Bile duct (tissue), 1 donor: ENCODE results near the gene C12orf43.

- PRO-cap, result no peak
Observed at GRCh38 chr12:120454865-120455628, 8.8 kb downstream of the GATC start.

DNA sequence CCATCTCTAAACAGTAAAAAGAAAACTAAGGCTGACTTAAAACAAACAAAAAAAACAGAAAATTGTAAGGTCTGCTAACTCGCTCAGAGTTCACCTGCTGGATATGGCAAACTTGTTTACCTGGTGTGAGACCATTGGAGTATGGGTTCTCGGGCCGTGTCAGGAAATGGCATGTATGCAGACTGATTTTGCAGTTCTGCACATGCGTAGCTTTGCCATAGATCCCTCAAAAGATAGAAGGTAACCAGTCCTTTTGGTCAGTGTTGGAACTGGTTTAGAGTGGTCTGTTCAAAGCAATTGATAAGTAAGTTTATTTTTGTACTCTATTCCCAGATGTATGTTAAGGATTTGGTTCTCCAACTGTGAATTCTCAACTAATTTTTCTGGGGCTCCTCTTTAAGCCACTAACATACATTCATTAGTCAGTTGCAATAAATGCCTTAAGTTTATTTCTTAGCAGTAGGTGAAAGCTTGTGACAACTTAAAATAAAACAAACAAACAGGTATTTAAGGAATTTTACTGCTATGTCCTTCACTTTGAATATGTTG lies 2.3 kb downstream of the RNF10 start:
- PRO-cap, result no peak

DNA sequence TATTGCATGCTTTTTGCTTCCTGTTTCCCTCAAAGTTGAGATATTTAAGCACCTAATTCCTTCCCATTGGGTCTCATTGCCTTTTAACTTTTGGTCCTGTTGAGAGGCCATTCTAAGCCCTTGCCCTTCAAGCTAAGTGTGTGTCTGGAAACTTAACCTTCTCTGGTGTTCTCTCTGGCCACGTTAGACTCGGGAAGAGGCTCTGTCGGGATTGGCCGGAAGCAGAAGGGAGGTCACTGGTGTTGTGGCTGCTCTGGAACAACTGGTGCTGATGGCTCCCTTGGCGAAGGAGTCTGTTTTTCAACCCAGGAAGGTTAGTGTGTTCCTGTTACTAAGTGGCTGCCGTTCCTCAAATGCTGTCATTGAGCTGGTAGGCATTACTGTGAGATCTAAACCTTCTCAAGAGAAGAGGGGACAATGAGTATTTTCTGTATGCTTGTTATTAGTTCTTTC lies 18.4 kb downstream of the POP5 start:
- PRO-cap, result no peak

- PRO-cap, result no peak
Observed at GRCh38 chr12:120576122-120577299, 4.7 kb downstream of the POP5 start.

GRCh38 chr12:120668755-120669945 lies 17.8 kb upstream of the MLEC start:
- PRO-cap, result unidirectional peak, plus-strand start at chr12:120669400

DNA sequence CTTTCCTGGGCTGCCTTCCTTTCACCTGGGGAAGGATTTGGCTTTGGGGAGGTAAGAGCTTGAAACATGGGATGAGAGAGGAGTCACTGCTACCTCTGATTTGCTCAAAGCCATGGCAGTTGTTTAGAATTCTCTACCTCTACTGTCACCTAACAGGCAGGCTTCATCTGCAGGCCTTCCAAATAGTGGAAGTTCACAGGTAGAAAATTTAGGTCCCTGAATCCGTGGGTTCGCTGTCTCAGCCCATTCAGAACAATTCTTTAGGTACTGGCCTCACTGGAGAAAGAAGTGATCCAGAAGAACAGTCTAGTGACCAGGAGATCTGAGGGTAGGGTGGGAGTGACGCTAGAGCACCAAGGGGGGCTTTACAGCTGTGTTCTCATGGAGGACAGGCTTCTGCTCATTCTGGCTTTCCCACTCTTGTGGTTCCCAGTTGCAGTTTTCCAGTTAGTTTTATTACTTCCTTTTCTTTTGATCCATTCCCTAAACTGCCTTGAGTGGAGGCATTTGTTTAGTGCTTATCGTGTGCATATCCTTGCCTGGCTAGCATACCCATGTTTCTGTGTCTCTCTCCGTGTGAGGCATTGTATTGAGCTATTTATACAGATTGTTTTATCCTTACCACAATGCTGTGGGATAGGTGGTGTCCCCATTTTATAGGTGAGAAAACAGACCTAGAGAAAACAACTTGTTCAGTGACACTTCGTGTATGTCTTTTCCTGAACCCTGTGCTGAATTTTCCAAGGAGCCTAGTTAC lies 3.9 kb downstream of the MLEC start:
- PRO-cap, result no peak

- PRO-cap, result no peak
Observed at GRCh38 chr12:120698453-120699407, 11.5 kb upstream of the UNC119B start.

DNA sequence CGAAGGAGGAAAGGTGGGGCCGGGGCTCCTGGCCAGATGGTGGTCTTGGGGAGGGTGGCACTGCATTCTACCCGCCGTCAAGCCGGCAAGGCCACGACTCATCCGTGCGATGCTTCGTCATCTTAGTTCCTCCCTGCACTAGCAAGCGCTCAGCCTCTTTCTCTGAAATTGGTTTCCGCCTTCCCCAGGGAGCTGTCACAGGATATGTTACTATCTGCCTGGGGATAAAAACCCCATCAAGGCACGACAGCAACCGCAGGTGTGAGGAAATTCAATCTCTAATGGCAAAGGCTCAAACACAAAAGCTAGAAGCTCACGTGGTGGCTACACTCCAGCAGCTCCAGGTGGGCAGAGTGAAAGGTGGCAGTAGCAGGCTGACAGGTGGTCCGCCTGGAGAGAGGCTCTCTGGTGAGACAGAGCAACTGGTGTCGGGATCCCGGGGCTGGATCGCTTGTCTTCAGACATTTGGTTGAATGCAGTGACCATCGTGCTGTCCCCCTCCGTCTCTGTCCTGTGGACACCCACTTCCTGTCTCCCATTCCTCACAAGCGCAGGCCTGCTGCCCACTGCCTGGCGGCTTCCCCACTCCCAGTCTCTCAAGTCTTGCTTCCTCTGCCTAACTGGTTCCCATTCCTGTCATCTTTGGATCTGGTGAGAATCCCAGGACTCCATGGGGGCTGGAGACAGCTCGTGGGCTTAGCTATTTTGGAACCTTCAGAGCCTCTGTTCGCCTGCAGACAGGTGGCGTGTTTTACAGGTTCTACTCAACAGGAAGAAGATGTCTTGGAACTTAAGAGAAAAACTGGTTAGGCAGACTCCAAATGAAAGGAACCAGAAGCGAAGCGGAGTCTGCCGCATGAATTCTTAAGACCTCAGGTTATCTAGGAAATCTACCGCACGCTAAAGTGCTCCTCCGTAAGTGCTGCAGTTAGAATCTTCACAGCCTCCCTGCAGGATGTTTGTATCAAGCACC lies 34.4 kb downstream of the ACADS start:
- PRO-cap, result no peak

DNA sequence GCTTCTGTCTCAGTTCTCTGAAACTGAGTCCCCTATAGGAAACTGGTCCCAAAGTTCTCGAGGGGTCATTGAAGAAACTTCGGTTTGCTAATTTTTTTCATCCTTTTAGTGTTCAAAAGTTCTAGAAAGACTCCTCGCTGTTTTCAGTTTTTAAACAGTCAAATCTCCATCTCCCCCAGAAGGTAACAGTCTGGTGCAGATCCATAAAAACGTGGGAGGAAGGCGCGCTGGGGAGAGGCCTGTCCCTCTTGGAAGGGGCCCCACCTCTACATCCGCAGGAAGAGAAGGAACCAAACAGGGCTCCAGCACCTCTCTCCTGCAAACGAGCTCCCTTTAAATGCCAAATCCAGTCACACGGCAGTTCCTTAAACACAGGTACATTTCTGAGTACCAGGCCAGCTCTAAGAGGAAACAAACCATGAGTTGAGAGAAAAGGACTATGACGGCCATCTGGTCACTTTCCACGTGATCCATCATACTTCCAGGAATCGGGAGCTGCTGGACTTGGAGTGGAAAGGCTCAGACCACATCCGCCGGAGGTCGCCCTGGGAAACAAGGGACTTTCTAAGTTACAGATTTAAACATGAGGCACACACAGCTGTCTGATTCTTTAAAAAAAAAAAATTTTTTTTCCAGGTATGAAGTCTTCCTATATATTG lies 39.0 kb downstream of the ACADS start:
- PRO-cap, result no peak

DNA sequence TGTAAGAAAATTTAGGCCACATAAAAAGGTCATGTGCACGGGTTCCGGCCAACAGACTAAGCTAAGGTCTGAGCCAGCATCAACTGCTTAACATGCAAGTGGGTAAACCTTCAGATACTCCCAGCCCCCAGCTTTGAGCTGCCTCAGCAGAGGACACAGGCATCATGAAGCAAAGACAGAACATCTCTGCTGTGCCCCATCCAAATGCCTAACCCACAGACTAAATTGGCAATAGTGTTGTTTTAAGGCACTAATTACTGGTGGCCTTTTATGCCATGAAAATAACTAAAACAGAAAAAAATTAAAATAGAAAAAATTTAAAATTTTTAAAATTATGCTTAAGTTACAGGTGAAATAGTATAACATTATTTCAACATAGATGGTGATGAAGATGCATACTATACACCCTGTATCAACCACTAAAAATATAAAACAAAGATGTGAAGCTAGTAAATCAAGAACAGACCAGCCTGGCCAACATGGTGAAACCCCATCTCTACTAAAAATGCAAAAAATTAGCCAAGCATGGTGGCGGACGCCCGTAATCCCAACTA lies 29.1 kb downstream of the SPPL3 start:
- PRO-cap, result no peak

DNA sequence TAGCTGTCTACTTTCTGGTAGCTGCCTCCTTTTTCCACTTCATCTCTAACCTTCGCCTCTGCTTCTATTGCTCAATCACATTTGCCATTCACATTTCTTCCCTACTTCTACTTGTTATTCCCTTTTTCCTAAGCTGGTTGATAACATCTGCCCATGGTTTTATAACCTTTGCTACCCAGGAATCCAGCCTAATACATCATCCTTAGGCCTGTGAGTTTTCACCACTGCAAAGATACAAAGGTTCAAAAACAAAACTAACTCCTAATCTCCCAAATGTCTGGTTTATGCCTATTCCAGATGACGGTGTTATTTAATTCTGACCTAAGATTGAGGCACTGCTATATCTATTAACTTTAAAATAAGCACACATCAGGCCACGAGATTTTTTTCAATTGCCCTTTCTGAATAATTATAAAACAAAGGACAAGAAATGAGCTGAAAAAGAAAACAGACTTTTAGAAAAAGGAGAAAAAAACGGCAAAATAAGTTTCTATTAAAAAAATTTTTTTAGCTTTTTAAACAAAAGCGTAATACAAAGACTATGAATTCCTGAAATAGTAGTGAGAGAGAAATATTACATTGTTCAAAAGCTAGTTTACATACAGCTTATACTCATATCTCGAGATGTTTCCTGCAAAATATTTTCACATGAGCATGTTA lies 13.0 kb downstream of the SPPL3 start:
- PRO-cap, result no peak

DNA sequence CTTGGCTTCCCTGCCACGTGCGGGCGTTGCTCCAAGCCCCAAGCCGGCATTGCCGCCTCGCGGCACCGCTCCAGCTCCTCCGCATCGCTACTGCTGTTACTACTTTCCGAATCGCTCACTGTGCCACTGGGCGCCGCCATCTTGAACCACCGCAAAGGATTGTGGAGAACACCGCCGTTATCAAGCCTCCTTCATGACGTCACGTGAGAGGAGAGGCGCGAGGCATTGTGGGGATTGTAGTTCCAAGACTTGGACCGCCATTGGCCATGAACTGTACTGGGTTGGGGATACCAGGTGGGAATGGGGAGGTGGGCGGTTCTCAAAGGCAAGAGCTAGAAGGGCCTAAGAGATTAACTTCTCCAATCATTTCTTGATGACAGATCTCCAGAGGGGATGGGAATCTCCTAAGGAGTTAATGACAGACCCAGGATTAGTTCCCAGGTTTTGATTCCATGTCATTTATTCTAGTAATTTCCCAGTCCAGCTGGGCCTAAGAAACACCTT lies at the start of gene C12orf43:
Gene C12orf43, minus strand, starts transcription at position 153 of the 504 bp plus-strand sequence.
- PRO-cap, result unidirectional peak, minus-strand start at position 153 of the sequence

- PRO-cap, result no peak
Observed at GRCh38 chr12:121033362-121033773, 5.7 kb downstream of the OASL start.

- PRO-cap, result no peak
Observed at GRCh38 chr12:121222801-121223690, 13.1 kb downstream of the P2RX4 start.

- PRO-cap, result no peak
Observed at GRCh38 chr12:121261672-121262416, 34.7 kb downstream of the CAMKK2 start.

GRCh38 chr12:121273745-121274724 lies 22.5 kb downstream of the CAMKK2 start:
- PRO-cap, result no peak

- PRO-cap, result no peak
Observed at GRCh38 chr12:121288176-121289021, 8.1 kb downstream of the CAMKK2 start.

- PRO-cap, result no peak
Observed at GRCh38 chr12:121375127-121375571, 22.9 kb upstream of the ANAPC5 start.

DNA sequence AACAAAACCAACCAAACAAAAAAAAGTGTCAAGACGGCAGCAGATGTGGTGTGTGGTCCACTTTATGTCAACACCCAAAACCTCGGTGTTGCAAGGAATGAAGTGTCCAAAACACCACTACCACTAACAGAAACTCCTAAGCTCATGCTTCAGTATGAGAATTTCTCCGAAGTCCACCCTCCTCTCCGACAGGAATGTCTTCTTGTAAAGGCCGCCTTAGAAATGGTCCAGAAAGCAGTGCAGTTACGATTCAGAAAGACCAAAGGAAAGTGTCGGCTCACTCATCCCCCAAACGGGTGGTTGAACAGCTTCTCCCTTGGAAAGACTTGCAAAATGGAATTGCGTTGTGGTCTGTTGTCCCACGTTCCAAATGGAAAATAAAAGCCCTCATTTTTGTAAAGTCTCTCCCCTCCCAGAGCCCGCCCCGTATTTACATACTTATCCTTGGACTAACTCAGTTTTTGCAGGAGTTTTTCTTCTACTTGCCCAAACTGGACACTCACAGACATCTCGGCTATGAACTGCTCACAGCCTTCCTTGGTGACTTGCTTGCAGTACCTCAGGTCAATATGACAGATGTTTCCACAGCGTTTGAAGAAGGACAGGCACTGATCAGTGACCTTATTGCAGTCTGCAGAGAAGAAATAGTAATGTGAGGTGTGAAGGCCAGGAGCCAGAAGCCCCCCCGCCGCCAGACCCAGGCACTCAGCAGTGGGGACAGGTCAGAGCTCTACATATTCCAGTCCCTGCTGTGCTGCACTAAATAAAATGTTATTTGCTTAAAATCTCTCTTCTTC lies 30.1 kb downstream of the RNF34 start:
- PRO-cap, result no peak

GRCh38 chr12:121432895-121433560 lies 33.1 kb downstream of the RNF34 start:
- PRO-cap, result no peak